Measurements from ENCODE around the genes POLD1, SPIB and KLK11.

DNA sequence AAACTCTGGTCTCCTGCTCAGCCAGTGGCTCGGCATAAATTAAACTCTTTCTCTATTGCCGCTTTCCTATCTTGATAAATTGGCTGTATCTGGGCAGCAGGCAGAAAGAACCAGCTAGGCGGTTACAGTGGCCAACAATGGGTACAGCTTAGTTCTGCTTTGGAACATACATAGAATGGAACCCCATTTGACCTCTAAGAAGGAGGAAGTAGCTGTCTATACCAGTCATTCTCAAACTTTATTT lies 11.8 kb upstream of the KCNC3 start:
- PRO-cap: no peak
- RAMPAGE, long total RNA, 2 experiments: no peak in any of the 2 experiments

DNA sequence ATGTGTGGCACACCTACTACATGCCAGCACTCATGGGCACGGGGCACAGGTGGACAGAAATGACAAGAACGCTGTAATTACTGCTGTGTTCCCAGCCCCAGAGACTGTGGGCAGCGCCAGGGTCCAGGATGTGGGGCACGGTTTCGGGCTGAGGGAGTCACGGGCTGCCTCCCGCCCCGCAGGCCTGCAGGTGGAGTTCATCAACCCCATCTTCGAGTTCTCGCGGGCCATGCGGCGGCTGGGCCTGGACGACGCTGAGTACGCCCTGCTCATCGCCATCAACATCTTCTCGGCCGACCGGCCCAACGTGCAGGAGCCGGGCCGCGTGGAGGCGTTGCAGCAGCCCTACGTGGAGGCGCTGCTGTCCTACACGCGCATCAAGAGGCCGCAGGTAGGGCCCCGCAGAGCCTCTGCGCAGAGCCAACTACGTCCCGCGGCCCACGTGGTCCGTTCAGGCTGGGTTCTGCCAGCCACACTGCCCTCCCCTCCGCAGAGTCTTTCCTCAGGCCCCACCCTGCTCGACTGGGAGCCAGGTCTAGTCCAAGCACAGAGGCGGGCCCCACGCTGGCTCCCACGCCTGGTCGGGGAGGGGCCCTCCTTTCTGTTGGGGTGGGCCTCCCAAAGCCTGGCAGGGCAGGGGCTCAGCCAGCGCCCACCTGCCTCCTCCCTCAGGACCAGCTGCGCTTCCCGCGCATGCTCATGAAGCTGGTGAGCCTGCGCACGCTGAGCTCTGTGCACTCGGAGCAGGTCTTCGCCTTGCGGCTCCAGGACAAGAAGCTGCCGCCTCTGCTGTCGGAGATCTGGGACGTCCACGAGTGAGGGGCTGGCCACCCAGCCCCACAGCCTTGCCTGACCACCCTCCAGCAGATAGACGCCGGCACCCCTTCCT lies 2.1 kb upstream of the POLD1 start:
- PRO-cap: no peak
- RAMPAGE, long total RNA, 2 experiments: no peak in any of the 2 experiments

DNA sequence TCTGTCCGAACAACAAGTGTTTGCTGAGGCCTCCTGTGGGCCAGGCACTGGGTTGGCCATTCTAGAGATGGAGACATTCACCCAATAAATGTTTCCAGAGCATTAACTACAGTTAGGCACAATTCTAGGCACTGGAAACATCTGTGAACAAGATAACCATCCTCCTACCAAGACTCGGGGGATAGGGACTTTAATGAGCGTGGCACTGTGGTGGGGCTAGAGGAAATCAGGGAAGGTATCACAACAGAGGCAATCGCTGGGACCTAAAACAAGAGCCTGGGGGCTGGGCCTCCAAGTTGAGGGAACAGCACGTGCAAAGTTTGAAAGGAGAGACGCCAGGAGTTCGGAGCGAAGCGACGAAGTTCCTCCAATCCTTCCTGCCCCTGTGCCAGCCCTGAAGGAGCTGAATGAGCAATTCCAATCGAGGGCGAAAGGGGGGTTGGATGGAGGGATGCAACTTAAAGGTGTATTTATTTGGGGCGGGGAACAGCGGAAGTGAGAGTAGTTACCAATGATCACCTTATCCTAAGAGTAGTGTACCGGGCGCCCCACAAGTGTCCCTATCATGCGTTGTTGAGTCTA lies 773 bp upstream of the POLD1 start:
- PRO-cap: no peak
- RAMPAGE, long total RNA, 2 experiments: no peak in any of the 2 experiments

GRCh38 chr19:50383865-50384499 lies at the start of gene POLD1:
POLD1 (plus strand) TSS chr19:50384347.
- PRO-cap: unidirectional peak, plus-strand start at chr19:50384307
- RAMPAGE, long total RNA, 2 experiments: start-site peak on the plus strand in 1 of 2 experiments, at chr19:50384365-50384389 at its widest, 18 reads per replicate

GRCh38 chr19:50384500-50384825 lies 316 bp downstream of the POLD1 start:
- PRO-cap: unidirectional peak, plus-strand start at chr19:50384635
- RAMPAGE, long total RNA, 2 experiments: no peak in any of the 2 experiments

DNA sequence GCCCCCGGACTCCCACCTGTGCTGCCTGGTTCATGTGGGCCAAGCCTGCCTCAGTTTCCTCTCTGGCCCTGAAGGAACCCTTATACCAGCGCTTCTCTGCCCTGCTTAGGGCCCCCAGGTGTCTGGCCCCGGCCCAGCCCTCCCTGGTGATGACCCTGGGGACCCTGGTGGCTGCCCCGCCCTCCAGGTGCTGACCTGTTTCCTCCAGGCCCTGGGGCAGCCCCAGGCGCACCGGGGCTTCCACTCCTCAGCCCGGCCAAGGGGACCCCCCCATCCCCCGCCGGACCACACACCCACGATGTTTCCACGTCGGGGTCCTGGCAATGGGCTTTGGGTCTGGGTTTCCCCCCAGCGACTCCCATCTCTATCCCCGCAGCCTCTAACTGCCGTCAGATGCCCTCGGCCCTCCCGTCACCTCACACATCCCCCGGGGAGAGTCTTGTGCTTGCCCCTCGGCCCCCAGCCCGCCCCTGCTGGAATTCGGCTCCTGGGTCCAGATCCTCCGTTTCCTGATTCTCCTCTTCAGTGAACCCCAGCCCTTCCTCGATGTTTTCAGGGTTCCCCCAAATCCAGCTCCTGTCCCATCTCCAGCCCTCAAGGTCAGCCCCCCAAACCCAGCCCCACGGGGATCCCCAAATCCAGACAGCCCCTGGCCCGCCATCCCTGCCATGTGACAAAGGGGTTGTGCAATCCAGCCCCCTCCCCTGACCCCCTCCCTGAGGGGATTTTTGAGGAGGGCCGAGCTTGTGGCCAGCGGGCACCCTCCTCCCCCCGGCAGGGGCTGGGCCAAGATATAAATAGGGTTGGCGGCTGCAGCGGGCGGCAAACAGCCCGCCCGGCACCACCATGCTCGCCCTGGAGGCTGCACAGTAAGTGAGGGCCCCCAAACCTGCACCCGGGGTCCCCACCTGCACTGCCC lies at the start of gene SPIB:
TSS of gene SPIB (plus strand) at position 822 of the 919 bp plus-strand sequence.
- PRO-cap: no peak
- RAMPAGE, long total RNA, 2 experiments: no peak in any of the 2 experiments

DNA sequence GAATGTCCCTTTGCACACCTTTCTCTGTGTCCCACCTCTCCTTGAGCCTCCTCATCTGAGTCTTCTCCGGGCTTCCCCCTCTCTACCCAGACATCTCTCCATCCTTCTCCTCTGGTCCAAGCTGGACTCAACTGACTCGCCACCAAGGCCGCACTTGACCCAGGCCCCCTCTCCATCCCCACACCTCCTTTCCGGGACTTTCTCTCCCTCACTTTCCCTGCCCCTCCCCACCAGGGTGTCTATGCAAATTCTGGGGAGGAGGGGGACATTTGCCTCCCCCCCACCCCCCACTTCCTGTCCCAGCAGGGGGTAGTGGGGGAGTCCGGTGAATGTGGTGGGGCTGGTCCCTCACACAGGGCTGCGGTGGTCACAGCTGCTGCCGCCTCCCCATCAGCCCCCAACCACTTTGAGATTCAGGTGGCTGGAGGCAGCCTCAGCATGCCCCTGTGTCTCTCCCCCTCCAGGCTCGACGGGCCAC lies 783 bp downstream of the SPIB start:
- PRO-cap: no peak
- RAMPAGE, long total RNA, 2 experiments: no peak in any of the 2 experiments

GRCh38 chr19:50433104-50433255 lies 288 bp downstream of the MYBPC2 start:
- PRO-cap: no peak
- RAMPAGE, long total RNA, 2 experiments: no peak in any of the 2 experiments

DNA sequence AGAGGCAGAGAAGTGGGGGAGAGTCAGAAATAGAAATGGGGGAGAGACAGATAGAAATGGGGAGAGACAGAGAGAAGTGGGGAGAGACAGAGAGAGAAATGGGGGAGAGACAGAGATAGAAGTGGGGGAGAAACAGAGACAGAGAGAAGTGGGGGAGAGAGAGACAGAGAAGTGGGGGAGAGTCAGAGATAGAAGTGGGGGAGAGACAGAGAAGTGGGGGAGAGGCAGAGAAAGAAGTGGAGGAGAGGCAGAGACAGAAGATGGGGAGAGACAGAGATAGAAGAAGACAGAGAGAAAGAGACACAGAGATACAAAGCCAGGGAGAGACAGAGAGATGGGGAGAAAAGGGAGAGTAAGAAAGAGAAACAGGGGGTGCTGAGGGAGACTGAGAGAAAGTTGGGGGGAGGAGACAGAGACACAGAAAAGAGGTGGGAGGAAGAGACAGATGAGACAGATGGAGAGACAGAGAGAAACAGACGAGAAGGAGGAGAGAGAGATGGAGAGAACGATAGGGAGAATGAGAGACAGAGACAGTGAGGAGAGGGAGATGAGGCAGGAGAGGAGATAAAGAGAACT lies 13.0 kb downstream of the JOSD2 start:
- PRO-cap: no peak
- RAMPAGE, long total RNA, 2 experiments: no peak in any of the 2 experiments

DNA sequence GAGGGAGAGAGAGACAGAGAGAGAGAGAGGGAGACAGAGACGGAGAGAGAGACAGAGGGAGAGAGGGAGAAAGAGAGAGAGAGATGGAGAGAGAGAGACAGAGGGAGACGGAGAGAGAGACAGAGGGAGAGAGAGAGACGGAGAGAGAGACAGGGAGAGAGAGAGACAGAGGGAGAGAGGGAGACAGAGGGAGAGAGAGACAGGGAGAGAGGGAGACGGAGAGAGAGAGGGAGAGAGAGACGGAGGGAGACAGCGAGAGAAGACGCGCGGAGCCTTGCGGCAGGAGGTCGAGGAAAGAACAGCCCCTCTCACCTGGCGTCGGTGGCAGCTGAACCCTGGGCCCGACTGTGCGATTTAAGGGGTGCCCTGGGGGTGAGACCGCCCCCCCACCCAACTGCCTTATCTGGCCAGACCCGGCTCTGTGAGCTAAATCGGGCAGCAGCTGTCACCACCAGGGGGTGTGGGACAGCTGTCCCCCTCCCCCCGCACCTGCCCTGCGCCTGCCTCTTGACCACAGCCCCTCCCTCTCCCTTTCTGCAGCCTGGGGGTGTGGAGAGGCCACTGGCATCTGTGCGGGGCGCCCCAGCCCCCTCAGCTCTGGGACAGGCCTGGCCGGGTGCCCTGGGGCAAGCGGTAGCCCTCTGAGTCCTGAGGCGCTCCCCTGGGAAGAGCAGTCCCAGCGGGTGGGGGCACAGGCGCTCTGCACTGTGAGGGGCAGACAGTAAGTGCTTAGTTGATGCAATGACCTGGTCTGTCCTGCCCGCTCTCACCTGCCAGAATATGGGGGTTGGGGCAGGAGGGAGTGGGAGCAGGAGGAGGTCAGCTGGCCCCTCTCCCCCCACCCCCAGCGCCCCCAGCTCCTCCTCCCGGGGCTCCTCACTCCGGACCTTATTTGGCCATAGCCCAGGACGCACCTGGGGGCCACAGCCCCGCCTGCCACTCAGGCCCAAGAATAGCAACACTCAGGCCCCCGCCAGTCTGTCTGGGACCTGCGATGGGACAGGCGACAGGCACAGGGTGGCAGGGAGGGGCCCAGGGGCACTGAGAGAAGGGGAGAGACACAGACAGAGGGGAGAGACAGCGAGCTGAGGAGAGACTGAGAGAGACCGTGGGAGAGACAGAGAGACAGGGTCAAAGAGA lies 10.7 kb downstream of the JOSD2 start:
- PRO-cap: no peak
- RAMPAGE, long total RNA, 2 experiments: no peak in any of the 2 experiments

DNA sequence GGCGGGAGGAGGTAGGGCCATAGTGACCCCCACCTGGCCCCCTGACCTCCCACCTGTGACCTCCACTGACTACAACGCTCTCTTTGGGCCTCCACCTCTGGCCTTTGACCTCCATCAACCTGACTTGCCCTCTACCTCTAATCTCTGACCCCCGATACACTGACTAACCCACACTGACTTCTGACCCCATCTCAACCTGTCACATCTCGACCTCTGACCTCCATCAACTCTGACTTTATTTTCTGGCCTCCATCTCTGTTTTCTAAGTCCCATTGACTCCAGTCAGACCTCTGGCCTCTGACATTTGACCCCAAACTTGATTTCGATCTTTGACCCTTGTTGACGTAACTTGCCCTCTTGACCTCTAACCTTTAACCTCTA lies 625 bp downstream of the ACP4 start:
- PRO-cap: no peak
- RAMPAGE, long total RNA, 2 experiments: no peak in any of the 2 experiments

DNA sequence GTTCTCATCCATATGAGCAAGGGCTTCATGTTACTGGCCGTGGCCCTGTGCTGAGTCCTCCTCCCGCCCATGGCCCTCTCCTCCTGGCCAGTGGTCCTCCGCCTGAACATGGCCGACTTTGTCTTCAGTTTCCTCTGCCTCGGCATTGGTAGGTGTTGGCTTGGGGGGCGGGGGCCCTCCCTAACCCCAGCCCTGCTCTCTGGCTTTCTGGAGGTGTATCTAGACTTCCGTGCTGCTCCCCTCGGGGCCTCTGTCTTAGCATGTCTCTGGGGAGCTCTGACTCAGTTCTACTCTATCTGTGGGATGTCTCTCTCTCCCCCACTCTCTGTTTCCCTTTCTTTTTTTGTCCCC lies 6.2 kb downstream of the KLK1 start:
- PRO-cap: no peak
- RAMPAGE, long total RNA, 2 experiments: no peak in any of the 2 experiments

DNA sequence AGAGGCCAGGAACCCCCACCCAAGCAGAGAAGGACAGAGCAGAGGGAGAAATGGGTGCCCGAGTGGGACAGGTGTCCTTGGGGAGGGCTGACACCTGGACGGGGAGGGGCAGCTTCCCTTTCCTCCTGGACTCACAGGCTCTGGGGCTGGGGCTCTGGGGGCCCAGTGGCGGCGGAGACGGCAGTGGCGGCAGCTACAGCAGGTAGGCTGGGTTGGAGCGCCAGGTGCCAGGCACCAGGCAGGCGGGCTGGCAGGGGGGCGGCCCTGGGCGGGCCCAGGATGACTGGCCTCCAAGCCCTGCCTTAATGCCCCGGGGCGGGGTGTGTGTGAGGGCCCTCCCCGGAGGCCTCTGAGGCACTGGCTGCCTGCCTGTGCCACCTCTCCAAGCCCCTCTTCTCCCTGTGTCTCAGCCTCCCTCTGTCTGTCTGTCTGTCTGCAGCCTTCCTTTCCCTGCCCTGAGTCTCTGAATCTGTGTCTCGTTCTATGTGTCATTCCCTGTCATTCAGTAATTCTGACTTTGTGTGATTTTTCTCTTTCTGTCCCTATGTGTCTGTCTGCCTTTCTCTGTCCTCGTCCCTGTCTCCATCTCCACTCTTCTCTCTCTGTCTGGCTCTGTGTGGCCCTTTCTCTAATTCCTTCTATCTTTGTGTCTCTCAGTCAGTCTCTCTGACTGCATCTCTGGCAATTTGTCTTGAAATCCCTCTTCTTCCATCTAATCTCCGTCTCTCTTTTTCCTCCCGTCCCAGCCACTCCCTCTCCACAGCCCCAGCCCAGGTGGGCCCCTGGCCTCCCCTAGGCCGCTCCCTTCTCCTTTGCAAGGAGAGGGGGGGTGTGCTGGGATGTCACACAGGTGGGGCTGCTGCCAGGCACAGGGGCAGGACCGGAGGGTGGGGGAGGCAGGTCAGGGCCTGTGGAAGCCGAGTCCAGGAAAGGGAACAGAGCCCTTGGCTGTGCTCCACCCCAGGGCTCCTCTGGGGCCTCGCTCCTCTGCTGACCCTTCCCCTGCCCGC lies at the start of gene KLK11:
TSS of gene KLK11 (minus strand) at position 214 of the 1,010 bp plus-strand sequence.
- PRO-cap: no peak
- RAMPAGE, long total RNA, 2 experiments: start-site peak on the minus strand in 1 of 2 experiments, centred at position 201 of the sequence, 56 reads per replicate

DNA sequence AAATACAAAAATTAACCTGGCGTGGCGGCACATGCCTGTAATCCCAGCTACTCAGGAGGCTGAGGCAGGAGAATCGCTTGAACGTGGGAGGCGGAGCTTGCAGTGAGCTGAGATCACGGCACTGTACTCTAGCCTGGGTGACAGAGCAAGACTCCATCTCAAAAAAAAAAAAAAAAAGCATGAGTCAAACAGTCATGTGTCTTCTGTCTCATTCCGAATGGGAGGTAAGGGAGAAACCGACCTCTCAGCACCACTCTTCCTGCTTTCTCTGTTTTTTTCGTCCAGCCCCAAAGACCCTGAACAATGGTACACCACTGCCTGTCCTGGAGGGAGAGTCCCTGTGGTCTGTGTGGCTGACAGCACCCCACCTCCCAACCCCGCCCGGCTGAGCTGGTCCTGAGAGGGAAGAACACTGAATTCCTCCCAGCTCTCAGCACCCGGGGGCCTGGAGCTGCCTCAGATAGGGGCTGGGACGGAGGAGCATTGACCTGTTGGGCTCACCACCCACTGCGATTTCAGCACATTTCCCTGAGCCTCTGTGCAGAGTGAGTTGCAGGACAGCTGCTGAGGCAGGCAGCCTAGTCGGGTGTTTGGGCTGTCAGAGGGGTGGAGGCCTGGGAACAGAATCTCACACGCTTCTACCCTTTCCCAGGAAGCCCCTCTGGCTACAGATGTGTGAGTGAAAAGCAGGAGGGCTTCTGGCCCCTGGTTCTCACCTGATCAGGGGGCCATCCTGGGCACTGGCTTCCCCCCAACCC lies 2.1 kb upstream of the SIGLEC9 start:
- PRO-cap: unidirectional peak, plus-strand start at position 211 of the sequence
- RAMPAGE, long total RNA, 2 experiments: no peak in any of the 2 experiments

DNA sequence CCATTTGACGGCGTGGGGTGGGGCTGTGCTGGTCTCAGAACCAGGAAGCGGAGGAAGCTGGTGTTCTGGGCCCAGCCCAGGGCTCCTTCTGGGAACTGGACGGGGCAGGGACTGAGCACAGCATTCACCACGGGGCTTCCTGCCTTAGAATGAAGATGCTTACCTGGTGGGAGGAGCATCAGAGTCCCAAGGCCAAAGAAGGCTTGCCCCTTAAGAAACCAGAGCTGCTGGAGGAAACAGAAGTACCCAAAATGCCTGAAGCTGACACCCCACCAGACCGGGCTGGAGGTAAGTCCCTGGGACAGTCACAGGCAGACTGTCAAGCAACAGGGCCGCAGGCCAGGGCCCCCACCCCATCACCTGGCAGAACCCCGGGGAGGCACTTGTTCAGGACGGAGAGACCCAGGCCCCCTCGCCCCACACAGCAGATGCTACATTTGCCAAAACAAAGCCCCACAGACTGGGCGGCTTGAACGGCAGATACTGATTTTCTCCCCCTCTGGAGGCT lies 17.8 kb upstream of the IGLON5 start:
- PRO-cap: no peak
- RAMPAGE, long total RNA, 2 experiments: no peak in any of the 2 experiments

DNA sequence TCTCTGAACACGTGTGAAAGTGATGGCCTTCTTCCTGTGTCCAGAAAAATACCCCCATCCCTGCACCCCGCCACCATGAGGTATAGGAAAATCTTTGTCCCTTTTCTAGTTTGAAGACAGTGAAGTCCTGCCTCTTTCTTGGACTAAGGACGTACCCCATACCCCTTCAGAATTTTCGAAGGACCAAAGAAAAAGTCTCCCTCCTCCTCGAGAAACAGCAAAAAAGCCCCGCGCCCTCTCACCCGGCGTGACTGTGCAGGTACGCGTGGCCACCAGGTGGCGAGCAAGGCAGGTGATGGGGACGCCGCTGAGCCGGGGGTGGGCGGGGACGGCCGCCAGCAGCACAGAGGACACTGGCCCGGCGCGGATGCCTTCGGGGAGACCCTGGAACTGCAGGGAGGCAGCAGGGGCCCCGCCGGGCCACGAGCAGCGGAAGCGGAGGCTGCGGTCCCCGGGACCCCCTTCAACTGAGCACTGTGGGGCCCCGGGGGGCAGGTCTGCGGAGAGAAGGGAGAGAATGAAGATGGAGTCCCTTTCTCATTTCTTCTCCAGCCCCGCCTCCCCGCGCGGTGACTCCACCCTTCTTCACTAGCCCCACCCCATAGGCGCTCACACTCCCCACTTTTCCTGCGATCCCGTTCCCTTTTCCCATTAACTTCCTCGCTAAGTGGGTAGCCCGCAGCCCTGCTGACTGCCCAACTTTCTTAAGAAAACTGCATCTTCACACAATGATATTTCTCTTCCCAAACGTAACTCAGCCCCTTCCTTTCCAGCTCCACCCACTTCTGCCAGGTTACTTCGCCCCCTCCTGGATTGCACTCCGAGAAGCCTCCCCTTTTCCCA lies 3.1 kb downstream of the VSIG10L start:
- PRO-cap: no peak
- RAMPAGE, long total RNA, 2 experiments: no peak in any of the 2 experiments

DNA sequence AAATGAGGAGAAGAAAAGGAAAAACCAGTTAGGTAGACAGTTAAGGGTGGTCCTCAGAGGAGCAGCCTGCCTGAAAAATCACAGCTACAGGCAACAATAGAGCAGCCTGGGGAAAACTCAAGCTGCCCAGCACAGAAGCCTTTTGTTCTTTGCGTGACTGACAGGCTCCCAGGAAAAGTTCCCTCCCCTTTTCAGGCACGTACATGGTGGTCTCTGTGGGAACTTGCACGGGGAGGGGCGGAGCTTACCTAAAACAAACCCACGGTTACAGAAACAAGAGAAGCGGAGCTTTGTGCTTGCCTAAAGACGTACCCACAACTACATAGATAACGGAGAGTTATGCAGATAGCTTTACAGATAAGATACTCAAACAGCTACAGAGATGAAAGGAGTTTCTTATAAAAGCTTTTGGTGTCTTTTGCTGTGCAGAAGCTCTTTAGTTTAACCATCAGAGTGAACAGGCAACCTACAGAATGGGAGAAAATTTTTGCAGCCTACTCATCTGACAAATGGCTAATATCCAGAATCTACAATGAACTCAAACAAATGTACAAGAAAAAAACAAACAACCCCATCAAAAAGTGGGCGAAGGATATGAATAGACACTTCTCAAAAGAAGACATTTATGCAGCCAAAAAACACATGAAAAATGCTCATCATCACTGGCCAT lies 11.4 kb downstream of the ETFB start:
- PRO-cap: no peak
- RAMPAGE, long total RNA, 2 experiments: no peak in any of the 2 experiments

GRCh38 chr19:51507794-51508243 lies 6.2 kb upstream of the SIGLEC12 start:
- PRO-cap: no peak
- RAMPAGE, long total RNA, 2 experiments: no peak in any of the 2 experiments

- PRO-cap: no peak
- RAMPAGE, long total RNA, 2 experiments: no peak in any of the 2 experiments
Measured at GRCh38 chr19:51549538-51550392, 18.3 kb upstream of the SIGLEC6 start.

GRCh38 chr19:51552728-51553878 lies 18.0 kb upstream of the ZNF175 start:
- PRO-cap: no peak
- RAMPAGE, long total RNA, 2 experiments: no peak in any of the 2 experiments

All from breast epithelium (tissue), 2 donors.